Measurements from ENCODE around the genes ZNF808, ZNF160, ZNF665, DPRX and CACNG8.

DNA sequence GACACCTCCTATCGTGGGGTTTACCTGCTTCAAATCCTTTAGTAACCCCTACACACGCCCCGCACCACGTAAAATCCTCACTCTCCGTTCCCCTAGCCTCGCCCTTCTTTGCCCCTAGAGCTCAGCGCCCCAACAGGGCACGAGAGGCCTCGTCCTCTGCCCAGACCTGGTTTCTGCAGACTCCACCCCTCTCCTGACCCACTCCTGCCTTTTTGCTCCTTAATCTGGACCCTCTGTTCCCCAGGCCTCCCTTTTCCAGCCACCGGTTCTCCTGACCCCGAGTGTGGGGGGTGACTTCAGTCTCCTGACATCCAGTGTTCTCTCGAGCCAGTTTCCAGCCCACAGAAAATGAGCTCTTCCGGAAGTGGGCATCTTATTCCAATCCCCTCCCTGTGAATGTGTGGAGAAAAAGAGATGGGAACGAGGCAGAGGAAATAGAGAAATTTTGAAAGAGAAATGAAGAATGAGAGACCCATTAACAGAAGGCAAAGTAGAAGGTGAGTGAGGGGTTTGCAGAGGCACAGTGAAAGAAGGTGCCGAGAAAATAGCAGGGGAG lies 552 bp downstream of the ZNF528 start:
- RRBS, result 2% methylated on average over 3 of the region's 15 CpGs

- RRBS, result 0% methylated on average over 4 of the region's 60 CpGs
Observed at GRCh38 chr19:52527545-52528528, at the start of gene ZNF808. TSS of gene ZNF808 (plus strand) at chr19:52527668.

GRCh38 chr19:52585006-52585537 lies 15.0 kb downstream of the ZNF701 start:
- RRBS, result 97% methylated on average over 1 of the region's 31 CpGs

GRCh38 chr19:52638170-52638653 lies 52.1 kb downstream of the ENSG00000269825 start:
- RRBS, result 1% methylated on average over 7 of the region's 31 CpGs

- RRBS, result no CpG with 5 or more reads among the region's 12 CpGs
Observed at GRCh38 chr19:53076873-53077408, 26.3 kb downstream of the ZNF160 start.

DNA sequence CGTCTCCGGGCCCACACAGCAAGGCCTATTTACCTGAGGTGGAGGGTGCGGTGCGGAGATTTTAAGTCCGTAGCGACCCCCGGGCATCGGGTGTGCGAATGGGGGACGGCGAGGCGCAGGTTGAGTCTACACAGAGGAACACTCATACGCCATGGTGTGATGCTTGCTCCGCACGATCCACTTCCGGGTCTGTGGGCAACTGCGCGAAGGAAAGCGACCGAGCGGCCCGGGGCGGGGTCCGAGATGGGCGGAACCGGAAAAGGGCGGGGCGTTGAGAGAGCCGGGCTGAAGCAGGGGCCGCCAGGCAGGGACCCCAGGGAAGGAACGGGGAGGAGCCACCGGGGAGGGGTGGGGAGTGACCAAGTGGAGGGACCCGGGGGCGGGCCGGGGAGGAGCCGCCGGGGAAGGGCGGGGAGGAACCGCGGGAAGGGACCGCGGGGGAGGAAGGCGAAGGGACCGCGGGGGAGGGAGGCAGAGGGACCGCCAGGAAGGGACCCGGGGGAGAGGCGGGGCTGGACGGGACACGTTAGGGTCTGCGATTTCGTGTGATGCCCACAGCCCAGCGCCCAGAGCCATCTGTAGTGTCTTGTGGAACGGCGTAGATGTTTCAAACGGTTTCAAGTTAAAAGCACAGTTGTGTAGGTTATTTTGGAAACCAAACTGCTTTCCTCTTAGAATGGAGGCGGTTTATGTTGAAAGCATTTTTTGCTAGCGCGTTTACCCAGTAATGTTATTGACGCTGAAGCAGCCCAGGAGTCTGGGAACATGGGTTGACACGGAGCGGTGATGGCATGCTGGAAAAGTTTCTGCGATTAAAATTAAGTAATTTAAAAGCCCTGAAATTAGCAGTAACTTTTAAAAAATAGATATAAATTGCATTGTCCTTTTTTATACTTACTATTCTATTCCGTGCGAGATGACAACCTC lies at the start of gene ZNF160:
TSS of gene ZNF160 (minus strand) at position 191 of the 927 bp plus-strand sequence.
- RRBS, result 2% methylated on average over 29 of the region's 65 CpGs

DNA sequence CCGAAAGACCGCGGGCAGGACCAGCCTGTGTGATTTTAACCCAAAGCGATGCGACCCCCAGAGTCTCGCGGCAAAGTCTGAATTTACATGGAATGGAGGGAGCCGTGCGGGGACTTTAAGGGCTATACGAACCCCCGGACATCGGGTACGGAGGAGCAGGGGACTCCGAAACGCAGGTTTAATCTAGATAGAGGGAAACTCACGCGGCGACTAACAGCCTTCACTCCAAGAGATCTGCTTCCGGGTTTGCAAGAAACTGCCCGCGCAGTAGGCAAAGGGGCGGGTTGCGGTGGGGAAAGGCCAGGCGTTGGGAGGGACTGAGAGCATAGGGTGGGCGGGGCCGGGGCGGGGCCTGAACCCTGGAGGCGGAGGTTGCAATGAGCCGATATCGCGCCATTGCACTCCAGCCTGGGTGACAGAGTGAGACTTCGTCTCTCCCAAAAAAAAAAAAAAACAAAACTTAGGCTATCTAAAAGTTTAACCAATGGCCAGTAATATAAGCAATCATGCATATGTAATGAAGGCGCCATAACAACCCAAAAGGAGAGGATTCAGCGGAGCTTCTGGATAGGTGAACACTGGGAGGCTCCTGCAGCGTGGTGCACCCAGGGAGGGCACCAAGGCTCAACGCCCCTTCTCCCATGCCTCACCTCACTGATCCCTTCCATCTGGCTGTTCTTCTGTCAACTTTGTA lies at the start of gene ZNF665:
TSS of gene ZNF665 (minus strand) at position 250 of the 694 bp plus-strand sequence.
- RRBS, result under 1% methylated on average over 10 of the region's 36 CpGs

DNA sequence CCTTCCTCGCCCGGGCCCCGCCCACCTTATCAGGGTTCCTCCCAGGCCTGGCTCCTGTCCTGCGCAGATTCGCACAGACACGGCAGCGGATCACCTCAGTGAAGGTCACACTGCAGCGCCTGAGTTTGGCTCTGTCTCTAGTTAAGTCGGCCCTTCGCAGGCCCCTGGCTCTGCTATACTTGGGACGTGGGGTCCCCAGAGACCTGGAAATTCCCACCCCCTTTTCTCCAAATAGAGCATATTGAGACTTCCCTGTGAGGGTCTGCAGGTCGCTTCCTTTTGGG lies 7.2 kb upstream of the ZNF525 start:
- RRBS, result 16% methylated on average over 2 of the region's 12 CpGs

GRCh38 chr19:53497347-53498088 lies 30.0 kb downstream of the ZNF813 start:
- RRBS, result no CpG with 5 or more reads among the region's 10 CpGs

- RRBS, result 82% methylated on average over 8 of the region's 35 CpGs
Observed at GRCh38 chr19:53553402-53554327, 15.7 kb downstream of the ZNF331 start.

GRCh38 chr19:53574226-53574839 lies 36.4 kb downstream of the ZNF331 start:
- RRBS, result no CpG with 5 or more reads among the region's 10 CpGs

DNA sequence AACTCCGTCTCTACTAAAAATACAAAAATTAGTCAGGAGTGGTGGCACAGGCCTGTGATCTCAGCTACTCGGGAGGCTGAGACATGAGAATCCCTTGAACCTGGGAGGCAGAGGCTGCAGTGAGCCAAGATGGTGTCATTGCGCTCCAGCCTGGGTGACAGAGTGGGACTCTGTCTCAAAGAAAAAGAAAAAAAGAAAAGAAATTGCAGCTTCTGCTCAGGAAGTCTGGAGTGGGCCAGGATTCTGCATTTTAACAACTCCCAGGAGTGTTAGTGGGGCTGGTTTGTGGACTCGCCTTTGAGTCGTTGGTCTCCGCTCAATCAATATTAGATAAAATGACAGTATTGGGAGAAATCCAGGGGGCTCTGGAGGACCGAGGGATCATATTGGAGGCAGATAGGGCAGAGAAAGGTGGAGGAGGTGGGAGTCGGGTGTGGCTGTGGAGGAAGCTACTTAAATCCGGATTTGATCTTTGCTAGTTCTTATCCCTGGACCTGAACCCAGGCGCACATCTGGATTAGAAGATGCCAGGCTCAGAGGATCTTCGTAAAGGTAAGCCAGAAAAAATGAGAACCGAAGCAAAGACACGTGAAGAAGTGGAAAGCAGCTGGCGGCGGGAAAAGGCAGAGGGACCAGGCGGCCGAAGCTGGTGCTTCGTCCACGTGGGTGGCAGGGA lies at the start of gene DPRX:
TSS of gene DPRX (plus strand) at position 417 of the 676 bp plus-strand sequence.
- RRBS, result no CpG with 5 or more reads among the region's 19 CpGs

DNA sequence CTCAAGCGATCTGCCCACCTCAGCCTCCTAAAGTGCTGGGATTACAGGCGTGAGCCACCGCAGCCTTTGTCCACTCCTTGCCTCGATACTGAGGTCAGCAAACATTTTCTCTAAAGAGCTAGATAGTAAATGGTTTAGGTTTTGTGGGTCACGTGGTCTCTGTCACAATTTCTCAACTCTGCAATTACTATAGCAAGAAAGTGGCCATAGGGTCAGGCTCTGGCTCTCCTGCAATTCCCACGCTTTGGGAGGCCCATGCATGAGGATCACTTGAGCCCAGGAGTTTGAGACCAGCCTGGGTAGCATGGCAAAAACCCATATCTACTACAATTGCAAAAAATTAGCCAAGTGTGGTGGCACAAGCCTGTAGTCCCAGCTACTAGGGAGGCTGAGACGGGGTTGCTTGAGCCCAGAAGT lies 42.7 kb downstream of the NLRP12 start:
- RRBS, result no CpG with 5 or more reads among the region's 7 CpGs

DNA sequence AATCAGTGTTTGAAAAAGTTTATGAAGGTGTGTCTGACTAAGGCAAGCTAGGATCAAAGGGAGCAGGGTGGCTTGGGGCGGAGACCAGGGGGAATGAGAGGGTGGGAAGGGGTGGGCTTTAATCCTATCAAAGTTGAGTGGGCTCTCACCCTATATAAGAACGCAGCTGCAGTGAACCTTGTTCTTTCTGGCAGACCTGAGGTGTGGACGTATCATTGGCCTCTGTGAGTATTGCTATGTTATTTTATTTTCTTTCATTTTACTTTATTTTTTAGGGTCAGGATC lies 37.4 kb downstream of the NLRP12 start:
- RRBS, result no CpG with 5 or more reads among the region's 3 CpGs

- RRBS, result no CpG with 5 or more reads among the region's 29 CpGs
Observed at GRCh38 chr19:53874141-53875086, 6.7 kb downstream of the MYADM start.

- RRBS, result 81% methylated on average over 19 of the region's 61 CpGs
Observed at GRCh38 chr19:53942031-53942931, 20.5 kb upstream of the CACNG8 start.

DNA sequence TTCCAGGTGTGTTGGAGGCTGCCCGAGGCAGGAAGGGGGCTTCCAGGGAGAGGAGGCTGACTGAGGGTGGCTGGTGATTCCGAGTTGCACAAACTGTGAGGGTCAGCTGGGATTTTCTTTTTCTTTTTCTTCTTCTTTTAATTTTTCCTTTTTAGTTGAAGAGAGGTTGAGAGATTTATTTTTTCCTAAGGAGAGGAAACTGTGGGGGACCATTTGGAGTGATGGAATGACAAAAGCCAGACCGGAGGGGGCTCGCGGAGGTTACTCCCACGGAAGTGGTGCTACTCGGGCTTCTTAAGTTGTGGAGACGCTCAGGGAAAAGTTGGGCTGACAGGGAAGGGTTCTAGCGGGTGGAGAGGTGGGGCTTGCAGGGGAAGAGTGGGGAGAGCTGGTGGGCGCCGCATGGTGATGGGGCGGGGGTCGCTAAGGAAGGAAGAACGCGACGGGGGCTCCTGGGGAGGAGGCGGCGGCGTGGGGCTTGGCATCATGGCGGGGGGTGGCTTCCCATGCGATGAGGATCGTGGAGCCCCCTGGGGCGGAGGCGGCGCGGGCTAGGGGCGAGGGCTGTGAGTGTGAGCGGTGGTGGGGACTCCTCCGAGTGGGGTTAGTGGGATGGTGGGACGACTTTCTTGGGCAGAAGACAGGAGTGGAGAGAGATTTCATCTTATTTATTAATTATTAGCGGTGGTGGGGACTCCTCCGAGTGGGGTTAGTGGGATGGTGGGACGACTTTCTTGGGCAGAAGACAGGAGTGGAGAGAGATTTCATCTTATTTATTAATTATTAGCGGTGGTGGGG lies 754 bp upstream of the CACNG8 start:
- RRBS, result no CpG with 5 or more reads among the region's 34 CpGs

- RRBS, result 49% methylated on average over 14 of the region's 46 CpGs
Observed at GRCh38 chr19:53962864-53963338, at the start of gene CACNG8. TSS of gene CACNG8 (plus strand) at chr19:53962937.

GRCh38 chr19:53981928-53982603 lies 9.4 kb upstream of the CACNG6 start:
- RRBS, result under 1% methylated on average over 32 of the region's 94 CpGs

DNA sequence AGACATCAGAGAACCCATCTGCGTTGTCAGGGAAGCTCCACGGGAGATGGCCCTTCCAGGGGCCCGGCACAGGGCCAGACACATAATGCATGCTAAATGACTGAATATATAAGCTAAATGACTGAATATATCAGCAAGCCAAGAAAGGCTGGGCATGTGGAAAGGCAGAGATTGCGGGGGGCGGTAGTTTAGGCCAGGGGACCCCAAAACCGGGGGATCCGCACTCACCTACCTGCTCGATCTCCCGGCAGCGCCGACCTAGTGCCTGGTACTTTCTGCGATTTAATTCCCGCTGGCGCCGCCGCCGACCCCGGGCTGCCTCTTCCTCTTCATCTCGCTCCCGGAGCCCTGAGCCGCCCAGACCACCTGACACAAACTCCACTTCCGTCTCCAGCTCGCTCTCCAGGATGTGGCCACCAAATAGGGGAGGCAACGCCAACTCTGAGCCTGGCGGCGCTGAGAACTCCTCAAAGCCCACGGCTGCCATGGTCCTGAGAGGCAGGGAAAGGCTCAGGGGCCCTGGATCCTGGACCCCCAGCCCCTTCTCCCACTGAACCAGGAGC lies 1.2 kb downstream of the TFPT start:
- RRBS, result 20% methylated on average over 13 of the region's 27 CpGs